ENCODE data around the genes TMEM60 and CACNA2D1.

- PRO-cap: no peak
Observed at GRCh38 chr7:77601360-77602253, 64.5 kb downstream of the PTPN12 start.

DNA sequence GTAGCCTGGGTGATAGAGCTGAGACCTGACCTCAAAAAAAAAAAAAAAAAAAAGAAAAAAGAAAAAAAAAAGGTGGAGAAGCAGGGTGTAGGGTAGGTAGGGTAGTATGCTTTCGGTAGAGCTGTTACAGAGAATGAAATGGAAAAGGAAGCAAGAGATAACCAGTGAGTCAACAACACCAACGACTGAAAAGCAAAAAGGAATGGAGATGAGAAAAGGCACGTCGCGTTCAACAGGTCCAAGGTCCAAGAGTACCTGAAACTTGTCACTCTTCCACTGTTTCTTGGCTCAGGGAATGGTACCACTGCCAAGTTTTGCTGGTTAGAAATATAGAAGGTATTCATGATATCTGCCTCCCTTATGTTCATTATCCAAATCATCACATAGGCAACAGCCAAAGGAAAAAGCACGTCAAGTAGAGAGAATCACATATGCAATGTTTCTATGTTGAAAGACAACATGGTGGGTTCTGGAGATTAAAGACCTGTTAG lies 4.1 kb upstream of the RSBN1L start:
- PRO-cap: no peak

DNA sequence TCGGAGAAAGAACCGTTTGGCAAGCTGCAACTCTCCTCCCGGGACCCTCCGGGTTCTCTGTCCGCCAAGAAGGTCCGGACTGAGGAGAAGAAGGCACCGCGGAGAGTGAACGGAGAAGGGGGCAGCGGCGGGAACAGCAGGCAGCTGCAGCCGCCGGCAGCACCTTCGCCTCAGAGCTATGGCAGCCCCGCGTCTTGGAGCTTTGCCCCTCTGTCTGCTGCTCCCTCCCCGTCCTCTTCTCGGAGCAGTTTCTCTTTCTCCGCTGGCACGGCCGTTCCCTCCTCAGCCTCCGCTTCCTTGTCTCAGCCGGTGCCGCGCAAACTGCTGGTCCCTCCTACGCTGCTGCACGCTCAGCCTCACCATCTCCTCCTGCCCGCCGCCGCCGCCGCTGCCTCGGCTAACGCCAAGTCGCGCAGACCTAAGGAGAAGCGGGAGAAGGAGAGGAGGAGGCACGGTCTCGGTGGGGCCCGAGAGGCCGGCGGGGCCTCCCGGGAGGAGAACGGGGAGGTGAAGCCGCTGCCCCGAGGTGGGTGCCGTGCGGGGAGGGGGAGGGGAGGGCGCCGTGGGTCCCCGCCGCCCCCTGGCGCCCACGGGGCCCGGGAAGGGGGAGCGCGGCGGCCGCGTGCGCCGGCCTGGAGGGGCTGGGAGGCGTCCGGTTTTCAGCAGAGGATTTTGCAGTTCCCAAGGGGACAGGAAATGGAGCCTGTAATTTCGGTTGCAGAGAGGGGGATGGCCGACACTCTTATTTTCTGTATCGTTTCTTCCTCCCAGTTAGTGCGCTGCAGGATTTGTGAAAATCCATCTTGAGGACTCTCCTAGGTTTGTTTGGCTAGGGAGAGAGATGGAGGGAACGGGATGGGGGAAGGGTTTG lies 506 bp downstream of the RSBN1L start:
- PRO-cap: bidirectional peak, plus-strand start at position 319 of the sequence, minus-strand start at position 323 of the sequence; bidirectional peak, plus-strand start at position 415 of the sequence, minus-strand start at position 371 of the sequence

- PRO-cap: unidirectional peak, minus-strand start at chr7:77698447
Observed at GRCh38 chr7:77698335-77698578, 2.0 kb downstream of the RSBN1L start.

GRCh38 chr7:77736289-77736629 lies 40.0 kb downstream of the RSBN1L start:
- PRO-cap: no peak

DNA sequence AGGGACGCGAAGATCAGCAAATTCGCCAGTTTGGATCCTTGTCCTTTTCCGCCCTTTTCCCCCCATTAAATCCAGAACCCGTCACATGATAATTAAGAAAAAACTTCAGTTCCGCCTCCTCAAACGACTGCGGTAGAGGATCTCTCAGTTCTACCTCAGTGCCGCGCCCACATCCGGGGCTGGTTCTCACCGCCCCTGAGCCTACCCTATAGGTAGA lies at the start of gene TMEM60:
TSS of gene TMEM60 (minus strand) at position 152 of the 217 bp plus-strand sequence.
- PRO-cap: bidirectional peak, plus-strand start outside the sequence, minus-strand start at position 94 of the sequence

- PRO-cap: no peak
Observed at GRCh38 chr7:79191449-79192065, 261.9 kb downstream of the MAGI2 start.

DNA sequence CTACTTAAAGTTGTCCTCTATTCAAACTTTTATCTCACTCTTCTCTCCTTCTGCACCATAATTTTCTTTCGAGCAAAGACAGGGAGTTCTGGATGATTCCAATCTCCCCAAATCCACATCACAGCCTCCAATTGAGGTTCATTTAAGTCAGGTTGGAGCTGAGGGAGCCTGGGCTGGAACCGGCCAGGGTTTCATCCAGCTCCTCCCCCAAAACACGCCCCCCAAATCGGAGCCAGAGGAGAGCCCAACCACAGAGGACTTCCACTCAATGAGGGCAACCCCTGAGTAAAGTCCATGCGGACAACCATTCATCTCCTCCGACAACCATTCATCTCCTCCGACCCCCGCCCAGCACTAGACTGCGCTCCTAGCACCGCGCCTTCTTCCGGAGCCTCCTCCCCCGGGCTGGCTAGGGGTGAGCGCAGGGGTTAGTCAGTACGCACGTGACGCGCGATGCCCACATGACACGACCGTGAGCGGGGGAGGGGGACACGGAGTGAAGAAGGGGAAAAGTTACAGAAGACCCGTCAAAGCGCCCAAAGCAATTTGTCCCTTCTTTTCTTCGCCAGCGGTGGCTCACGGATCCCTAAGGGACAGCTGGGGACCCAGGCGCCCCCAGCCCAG lies 1.4 kb downstream of the MAGI2 start:
- PRO-cap: no peak

DNA sequence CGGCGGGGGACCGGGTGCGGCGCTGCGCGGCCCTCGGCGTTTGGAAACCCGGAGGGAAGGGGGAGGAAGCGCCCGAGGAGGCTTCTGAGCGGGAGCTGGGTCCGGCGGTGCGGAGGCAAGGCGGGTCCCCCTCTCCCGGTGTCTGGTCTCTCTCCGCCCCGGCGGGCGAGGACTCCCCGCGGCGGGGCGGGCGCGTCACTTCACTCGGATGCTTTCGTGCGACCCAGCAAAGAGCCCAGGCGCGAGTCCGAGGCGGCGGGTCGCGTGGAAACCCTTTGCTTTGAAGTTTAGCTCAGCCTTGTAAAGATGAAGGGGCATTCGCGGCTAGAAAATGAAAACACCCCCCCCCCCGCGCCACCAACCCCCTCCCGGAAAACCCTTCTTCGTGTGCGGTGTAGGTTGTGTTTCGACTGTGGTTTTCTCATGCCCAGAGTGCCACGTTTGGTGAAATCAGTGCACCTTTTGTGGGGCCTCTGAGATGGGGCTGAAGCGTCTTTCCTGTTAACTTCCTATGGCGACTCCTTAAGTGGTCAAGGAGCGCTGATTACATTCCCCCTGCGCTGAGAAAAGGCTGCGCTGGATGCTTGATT lies 773 bp downstream of the GNAI1 start:
- PRO-cap: bidirectional peak, plus-strand start at position 91 of the sequence, minus-strand start at position 117 of the sequence

DNA sequence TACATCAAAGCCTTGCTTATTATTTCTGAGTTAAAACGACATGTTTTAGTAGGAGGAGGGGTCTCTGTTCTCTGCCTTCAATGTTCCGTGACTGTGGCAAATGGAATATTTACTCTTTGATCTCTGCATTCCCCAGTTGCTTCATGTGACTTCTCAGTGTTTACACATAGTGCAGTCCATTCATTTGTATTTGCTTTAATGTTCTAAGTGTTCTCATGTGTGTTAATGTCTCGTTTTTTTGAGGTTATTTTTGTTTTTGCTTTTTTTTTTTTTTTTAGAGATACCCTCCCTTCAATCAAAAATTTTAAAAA lies 75.8 kb downstream of the GNAI1 start:
- PRO-cap: no peak

- PRO-cap: no peak
Observed at GRCh38 chr7:80611568-80612091, 26.8 kb upstream of the CD36 start.

DNA sequence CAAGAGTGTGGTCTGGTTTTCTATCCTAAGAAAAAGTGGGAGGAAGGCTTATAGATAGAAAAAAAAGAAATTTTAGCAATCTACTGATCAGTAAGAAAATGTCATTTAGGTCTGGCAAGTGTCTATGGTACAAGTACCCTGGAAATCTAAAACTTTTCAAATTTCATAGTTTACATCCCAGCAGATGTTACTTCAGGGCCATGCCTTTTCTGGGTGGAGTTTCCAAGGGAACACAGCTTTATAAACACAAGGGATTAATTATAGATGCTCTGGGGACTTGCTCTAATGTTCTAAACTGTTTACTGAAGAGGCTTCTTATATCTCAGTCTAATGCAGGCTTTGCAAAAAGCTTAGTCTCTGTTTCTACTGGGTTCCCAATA lies 3.1 kb downstream of the CD36 start:
- PRO-cap: no peak

- PRO-cap: no peak
Observed at GRCh38 chr7:80840260-80840630, 78.6 kb downstream of the SEMA3C start.

- PRO-cap: no peak
Observed at GRCh38 chr7:81478181-81479321, 291.3 kb downstream of the HGF start.

DNA sequence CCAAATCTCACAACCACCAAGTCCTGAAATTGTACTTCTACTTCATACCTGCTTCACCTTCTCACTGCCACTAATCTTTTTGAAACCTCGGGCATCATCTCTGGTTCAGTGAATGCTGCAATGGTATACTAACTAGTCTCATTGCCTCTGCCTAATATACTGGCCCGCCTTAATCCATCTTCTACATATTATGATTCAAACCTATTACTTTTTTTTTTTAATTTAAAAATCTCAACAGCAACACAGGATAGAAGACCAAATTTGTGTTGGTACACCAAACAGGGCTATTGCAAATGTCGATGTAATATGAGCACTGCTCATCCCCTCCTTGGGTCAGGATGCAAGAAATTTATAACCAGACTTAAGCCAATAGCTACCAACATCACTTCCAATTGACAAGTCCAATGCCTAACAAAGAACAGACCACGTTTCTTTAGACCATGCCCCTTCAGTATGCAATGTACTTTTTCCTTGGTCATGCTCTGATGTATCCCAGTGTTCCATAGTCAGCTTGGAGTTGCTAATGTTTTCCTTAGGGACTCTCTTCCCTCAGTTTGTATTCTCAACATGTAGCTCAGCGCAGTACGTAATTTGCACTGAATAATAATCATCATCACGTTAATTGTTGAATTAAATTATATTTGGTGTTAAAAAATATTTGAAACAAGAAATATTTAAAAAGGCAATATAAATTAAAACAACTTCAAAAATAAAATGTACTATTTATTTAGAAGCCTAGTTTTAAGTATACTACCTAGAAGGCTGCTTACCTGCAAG lies 7.9 kb downstream of the CACNA2D1 start:
- PRO-cap: no peak

DNA sequence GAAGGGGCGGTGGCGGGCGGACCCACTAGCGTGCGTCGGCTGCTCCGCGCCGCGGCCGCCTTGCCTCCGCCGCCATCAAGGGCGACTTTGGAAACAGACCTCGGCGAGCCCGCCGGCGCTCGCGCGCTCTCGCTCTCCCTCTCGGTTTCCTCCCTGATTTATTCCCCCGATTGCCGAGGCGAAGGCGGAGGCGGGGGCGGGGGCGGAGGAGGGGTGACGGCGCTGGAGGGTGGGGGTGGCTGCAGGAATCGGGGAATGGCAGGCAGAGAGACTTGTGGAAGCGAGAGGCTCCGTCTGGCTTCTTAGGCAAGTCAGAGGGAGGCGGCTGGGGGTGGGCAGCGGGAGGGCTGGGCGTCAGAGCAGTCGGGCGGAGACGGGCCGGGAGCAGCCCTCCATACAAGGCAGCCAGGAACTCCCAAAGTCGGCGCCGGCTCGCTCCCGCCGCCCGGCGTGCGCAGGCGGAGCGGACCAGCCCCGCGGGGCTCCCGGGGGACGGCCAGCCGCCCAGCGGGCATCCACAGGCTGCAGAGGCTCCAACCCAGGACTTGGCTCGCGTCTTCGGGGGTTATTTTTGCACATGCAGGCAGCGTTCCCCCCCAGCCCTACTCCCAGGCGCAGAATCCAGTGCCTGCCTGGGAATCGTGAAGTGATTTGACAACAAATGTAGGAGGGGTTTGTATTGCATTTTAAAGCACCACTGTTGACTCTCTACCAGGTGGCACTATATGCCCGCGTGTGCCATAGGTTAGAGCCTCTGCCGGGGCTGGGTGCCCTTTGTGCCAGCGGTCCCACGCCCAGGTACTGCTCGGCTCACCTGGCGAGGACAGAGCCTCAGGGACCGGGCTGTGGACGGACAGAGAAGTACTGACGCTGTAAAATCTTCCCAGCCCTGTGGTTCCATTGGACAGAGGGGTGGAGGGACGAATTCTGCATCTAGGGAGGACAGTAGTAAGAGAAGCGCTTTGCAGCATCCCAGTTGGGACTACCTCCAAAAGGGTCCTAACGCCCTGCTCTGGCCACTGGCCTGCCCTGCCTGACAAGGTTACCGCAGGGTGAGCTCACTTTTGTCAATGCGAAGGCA lies at the start of gene CACNA2D1:
TSS of gene CACNA2D1 (minus strand) at position 134 of the 1,081 bp plus-strand sequence.
- PRO-cap: bidirectional peak, plus-strand start at position 92 of the sequence, minus-strand start outside the sequence; bidirectional peak, plus-strand start at position 244 of the sequence, minus-strand start at position 304 of the sequence; bidirectional peak, plus-strand start at position 721 of the sequence, minus-strand start at position 626 of the sequence

DNA sequence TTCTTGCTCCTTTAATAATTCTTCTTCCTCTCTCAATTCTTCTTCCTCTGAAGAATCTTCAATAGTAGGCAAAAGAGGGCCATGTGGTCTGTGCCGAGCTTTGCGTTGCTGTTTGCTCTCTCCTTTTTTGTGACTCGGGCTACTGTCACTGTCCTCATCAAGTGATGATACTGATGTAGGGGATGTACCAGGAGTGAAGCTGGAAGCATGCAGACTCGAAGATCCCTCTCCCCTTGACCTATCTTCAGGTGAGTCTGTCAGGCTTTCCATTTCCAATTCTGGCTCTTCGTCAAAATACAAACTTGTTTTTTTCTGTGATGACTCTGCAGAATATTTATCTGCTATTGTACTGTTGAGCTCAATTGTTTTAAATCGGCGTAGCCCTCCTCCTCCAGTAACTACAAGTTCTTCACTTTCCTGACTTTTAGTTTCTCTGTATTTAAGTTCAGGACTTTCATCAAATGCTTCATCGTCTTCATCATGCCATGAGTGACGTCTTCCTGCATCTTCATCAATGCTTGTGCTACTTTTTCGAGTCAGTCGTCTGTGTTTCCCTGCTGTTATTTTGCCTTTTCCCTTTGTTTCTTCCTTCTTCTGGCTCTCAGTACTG lies 207.0 kb downstream of the PCLO start:
- PRO-cap: no peak

- PRO-cap: no peak
Observed at GRCh38 chr7:82956193-82956921, 206.3 kb downstream of the PCLO start.

- PRO-cap: no peak
Observed at GRCh38 chr7:84720389-84720919, 466.4 kb downstream of the SEMA3D start.

GRCh38 chr7:84880008-84880944 lies 306.6 kb downstream of the SEMA3D start:
- PRO-cap: no peak